Subcutaneous preadipocyte (primary cell): ENCODE results near the genes PKDCC and KCNG3.

DNA sequence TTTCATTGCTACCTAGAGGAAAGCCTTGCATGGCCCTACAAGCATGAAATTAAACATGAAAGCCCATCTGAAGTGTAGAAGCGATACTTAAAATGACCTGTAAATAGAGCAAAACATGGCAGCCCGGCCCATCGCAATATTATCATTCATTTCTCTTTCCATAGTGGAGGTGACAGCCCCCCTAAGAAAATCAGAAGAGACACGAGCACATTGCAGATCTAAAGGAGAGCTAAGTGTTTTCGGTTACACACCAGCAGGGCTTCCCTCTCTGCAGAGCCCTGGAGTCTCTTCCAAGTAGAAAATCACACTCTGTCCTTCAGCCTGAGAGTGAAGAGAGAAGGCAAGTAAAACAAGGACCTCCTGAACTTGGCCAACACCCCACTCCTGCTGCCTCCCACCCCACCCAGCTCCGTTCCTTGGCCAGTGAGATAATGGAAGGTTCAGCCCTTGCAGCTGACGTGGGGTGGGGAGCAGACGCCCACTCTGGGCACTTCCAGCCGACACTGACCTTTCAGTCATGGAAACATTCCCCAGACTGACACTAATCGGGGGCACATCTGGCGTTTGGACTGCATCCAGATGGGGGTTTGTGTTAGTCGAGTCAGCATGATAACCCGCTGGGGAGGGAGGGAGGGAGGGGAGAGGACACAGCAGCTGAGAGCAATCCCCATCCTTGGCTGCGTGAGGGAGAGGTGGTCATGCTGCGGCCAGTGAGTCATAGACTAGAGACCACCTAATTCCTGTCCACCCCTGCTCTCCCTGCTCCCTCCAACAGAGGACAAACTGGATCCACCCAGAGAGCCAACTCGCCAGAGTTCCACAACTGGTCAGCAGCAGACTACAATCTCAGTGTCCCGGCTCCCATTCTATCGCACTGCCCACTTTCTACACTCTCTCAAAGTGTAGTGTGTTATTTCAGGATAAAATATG lies 115.6 kb upstream of the PKDCC start:
- CAGE, long polyA plus RNA, result no peak

GRCh38 chr2:41965738-41966187 lies 82.1 kb upstream of the PKDCC start:
- CAGE, long polyA plus RNA, result no peak

DNA sequence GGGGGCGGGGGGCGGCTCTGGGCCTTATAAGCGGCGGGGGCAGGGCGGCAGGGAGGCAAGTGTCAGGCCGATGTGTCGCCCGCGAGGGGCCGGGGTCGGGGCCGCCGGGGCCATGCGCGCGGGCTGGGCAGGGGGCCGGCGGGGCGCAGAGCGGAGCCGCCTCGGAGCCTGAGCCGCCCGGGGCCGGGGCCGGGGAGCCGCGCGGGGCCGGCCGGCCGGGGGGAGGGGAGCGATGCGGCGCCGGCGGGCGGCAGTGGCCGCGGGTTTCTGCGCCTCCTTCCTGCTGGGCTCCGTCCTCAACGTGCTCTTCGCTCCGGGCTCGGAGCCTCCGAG lies at the start of gene PKDCC:
Gene PKDCC, plus strand, starts transcription at position 54 of the 333 bp plus-strand sequence.
- CAGE, long polyA plus RNA, result no peak

- CAGE, long polyA plus RNA, result no peak
These were observed 1.7 kb downstream of the PKDCC start for GRCh38 chr2:42049463-42049970.

- CAGE, long polyA plus RNA, result no peak
These were observed 13.3 kb downstream of the PKDCC start for GRCh38 chr2:42060956-42061685.

- CAGE, long polyA plus RNA, result no peak
These were observed 51.6 kb downstream of the PKDCC start for GRCh38 chr2:42099307-42099861.

DNA sequence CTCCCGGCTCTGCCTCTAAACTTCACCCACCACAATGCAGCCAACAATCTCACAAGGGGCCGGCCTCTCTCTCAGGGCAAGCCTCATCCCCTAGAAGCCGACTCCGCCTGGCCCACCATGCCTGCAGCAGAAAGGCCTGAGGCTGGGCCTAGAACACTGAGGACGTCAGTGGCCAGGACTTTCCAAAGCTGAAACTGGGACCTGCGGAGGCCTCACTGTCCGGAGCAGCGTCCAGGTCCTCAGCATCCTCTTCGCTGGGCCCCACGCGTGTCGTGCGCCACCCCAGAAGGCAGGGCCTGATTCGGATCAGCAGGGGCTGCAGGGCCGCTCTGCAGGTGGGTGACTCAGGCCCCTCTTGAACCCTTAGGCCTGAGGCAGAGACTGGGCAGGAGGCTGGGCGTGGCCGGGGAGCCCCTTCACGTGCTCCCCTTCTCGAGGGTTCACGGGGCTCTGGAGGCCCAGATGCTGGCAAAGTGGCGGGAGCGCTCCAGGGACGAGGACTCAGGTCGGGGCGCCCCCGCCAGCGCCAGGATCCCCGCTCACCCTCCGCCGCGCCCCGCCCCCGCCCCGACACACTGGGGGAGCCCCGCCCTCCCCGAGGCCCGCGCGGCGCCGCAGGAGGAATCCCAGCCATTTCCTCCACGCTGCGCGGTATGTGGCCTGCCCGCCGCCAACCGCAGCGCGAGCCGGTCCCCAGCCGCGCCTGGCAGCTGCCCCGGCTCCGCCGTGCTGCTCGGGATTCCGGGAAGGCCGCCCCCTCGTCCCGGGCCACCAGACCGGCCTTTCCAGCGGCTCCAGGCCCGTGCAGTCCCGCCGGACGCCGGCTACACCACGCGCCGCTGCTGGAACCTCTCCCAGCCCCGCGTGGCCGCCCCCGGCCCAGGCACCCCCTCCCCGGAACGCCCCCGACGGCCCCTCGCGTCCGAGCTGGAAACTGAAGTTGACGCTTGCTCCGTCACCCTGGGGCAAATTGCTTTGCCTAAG lies 53.2 kb downstream of the PKDCC start:
- CAGE, long polyA plus RNA, result no peak

DNA sequence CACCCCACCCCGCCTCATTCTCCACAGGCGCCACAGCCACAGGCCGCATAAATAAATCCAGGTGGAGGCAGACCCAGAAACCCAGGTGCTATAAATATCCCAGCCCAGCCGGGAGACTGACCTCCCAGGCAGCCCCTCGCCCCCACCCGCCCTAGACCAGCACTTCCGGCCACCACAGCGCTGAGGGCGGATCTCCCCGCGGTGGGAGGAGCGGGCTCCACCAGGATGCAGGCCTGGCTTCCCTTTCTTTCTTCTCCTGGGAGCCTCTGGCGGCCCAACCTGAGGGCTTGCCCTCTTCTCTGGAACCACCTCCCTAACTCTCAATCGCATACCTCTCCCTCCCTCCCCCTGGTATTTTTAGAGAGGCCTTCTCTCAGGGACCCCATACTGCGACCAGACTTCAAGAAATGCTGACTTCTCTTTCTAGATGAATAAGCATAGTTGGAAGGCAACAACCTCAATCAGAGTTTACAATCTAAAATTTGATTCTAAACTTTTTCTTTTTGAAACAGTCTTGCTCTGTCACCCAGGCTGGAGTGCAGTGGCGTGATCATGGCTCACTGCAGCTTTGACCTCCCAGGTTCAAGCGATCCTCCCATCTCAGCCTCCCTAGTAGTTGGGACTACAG lies 54.9 kb downstream of the PKDCC start:
- CAGE, long polyA plus RNA, result no peak

DNA sequence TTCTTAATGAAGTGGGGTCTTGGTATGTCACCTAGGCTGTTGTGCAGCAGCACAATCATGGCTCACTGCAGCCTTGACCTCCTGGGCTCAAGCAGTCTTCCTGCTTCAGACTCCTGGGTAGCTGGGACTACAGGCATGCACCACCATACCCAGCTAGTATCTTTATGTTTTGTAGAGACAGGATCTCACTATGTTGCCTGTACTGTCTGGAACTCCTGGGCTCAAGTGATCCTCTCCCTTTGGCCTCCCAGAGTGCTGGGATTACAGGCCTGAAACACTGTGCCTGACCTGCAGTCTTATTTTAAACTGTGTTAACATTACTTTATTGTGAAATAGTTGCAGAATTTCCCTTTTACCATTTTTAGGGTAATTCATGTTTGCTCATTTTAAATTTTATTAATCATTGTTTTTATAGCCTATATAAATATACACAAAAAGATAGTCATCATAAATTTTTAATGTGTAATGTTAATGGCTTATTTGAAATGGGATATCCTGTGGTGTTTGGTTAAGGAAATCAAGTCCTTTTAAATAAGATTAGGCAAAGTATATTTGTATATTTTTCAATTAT lies 24.6 kb downstream of the EML4 start:
- CAGE, long polyA plus RNA, result no peak

DNA sequence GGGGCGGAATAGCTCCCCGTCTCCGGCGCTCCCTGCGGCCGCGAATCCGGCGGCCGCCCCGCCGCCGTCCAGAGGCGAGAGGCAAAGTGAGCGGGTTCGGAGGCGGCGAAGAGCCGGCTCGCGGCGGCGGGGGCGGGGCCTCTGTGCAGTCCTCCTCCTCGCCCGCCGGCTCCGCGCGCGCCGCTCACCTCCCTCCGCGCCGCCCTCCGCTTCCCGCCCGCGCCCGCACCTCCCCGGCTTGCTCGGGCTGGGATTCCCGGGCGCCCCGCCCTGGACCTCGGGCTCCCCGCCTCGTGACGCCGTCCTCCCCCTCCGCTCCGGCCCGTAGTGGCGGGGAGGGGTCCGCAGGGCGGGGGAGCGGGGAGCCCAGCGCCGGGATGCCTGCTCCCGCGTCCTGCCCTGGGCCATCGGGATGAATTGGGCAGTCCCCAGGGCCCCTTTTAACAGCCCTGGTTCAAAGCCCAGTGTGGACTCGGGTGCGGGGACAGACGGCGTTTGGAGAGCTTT lies at the start of gene KCNG3:
Gene KCNG3, minus strand, starts transcription at position 88 of the 507 bp plus-strand sequence.
- CAGE, long polyA plus RNA, result no peak

GRCh38 chr2:42652177-42652696 lies 83.8 kb downstream of the MTA3 start:
- CAGE, long polyA plus RNA, result no peak

DNA sequence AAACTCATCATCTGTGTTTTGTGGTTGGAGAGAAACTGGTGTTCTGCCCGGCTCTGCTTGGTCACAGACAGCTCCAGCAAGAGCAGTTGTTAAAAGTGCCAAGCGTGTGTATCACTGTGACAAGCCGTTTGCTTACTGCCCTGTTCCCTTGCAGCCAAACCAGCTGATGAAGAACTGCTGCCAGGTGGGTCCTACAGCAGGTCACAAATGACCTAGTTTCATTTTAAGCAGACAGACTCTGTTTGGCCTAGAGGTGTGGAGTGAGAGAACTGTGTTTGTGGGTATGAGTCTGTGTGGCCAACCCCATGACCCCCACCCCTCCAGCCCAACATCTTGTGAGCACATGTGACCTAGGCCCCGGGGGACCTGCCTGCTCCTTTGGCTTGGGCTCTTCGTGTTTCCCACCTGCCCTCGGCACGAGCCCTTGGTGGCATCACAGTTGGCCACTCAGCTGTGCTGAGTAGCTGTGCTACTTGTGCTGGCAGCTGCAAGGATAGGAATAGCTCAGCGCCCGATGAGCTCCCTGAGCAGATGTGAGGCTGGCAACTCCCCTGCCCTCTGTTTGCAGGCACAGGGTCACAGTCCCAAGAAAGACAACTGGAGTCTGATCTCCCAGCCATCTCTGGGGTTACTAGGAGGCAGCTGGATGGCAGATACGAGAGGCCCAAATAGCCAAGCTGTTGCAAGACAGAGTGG lies 9.7 kb downstream of the OXER1 start:
- CAGE, long polyA plus RNA, result no peak

DNA sequence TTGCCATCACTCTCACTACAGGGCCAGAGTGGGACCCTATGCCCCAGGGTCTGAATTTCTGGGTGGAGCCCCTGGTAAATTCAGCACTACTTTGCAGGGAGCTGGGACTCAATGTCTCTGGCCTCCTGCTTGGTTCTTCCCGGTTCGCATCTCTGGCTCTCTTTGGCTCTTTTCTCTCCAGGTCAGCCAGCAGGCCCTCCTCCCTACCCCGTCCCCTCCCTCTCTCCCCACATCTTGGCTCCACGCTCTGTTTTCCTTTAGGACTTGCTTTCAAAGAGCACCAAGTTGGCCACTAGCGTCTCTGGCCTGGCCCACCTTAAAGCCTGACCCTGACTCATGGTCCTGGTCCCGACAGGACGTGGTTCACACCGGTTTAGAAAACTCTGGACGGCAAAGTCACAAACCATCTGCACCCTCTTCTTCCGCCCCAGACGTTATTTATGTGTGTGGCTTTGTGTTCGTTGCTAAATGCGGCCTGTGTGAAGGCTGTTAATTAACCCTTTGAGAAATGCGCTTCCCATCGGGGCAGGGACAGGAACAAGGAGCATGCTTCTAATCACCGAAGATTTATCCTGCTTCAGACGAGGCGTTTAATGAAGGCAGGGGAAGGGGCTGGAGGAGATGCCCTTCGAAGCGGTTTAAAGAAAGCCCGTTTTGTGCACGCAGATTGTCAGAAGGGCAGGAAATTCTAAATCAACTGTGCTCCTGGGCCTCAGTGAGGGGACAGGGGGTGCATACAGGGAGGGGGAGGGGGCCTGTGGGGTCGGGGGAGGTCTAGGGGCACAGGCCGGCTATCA lies 169.1 kb upstream of the HAAO start:
- CAGE, long polyA plus RNA, result no peak

DNA sequence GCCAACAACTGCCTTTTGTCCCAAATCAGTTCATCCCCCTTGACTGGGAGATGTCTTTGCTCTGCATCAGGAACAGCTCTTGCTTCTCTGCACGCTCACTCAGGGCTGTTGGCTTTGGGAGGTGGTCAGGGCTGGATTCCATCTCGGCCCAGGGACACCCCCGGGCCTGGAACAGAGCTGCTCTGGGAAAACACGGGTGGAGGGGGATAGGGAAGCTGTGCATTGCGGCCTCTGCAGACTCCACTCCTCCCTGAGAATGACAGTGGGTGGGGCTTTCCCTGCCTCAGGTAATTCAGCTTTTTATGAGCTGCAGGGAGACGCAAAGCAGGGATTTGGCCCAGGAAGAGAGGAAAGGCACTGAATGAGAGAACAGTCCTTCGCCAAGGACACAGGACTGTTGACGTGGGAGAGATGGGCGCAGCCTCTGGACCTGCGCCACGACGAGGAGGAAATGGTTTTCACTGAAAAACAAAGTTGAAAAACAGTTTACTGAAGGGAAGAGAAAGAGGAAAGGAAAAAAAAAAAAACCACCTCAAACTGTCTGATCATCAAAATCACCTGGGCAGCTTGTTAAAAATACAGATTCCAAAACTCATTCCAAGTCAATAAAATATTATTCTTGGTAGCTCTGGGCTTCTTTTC lies 194.1 kb downstream of the ZFP36L2 start:
- CAGE, long polyA plus RNA, result no peak

DNA sequence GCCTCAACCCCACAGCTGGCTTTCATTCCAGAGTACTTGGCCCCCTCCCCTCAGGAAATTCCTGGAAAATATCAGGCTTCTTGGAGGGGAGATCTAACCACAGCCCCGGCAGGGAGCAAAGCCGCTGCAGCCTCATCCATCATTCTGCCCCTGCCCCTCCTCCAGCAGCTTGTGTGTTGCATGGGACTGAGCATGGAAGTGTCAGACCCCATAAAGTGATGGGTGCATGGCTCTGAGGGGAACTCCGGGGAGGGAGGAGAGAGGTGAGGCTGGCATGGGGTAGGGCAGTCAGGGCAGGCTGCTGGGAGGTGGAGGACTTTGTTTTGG lies 184.4 kb downstream of the ZFP36L2 start:
- CAGE, long polyA plus RNA, result no peak

GRCh38 chr2:43051378-43051895 lies 175.0 kb downstream of the ZFP36L2 start:
- CAGE, long polyA plus RNA, result no peak

DNA sequence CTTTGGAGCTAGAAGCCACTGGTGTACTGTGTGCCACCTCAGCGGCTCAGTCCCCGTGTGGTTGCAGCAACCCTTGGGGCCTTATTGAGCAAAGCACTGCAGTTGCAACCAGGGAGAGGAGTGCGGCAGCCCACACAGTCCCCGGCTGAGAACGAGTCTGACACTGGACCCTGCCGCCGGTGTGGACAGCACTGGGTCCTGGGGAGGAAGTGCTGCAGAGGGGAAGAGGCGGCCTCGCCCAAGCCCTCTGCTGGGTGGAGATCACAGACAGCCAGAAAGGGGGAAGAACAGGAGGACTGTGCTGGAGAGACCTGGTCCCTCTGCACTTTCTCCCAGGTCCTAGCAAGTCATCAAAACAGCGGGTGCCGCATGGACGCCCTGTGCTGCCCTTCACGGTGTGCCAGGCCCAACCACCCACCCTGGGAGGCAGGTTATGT lies 98.7 kb downstream of the ZFP36L2 start:
- CAGE, long polyA plus RNA, result no peak

DNA sequence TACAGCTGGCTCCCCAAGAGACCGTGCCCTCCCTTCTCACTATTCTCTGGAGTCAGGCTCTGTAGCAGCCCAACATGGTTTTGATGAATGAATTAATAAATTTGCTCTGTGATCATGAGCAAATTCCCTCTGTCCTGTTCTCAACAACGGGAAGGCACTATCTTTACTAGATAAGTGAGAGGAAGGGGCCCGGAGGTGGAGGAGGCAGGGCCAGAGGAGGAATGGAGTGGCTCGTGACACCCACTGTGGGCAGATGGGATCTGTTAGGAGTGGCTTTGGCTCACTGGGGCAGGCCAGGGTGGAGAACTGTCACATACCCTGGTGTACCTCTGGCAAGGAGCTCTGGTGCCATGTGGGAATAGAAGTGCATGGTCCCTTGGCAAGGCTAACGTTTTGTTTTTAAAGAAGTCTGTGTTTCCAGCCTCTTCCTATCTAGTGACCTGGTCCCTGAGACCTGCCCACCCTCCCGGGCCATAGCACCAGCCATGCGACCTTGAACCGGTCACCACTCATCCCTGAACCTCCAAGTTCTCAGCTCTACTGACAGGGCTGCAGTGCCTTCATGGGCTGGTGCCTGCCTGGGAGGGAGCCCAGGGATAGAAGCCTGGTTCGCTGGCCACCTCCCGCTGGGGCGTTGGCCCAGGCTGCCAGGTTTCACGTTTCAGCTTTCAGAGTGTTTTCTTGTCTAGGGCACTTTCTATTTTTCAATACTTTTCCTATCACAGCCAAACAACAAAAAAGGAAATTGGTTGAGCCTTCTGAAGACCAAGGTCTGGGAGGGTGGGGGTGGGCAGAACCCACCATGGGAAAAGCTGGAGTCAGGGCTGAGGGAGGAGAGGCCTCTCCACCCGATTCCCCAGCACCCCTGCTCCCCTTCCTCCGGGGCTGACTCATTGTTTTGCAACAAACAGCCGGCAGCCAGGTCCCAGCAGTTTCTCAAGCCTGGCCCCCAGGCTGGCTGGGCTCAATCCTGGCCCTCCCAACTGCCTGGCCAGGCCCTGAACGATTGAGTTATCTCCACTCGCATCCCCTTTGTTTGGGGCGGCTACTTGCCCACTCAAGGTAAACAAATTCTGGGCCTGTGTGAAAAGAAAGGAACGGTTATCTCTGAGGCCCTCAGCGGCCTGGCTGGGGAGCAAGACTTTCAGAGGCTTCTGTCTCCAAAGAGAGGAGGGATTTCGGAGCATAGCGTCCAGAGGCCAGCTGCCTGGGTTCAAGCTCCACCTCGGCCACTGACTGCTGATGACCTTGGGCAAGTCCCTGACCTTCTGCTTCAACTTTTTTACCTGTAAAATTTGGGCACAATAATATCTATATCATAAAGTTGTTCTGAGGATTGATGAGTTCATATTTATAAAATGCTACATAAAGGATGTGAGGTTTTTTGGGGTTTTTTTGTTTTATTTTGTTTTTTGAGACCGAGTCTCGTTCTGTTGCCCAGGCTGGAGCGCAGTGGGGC lies 47.7 kb downstream of the ZFP36L2 start:
- CAGE, long polyA plus RNA, result no peak

GRCh38 chr2:43219192-43219358 lies 7.3 kb downstream of the ZFP36L2 start:
- CAGE, long polyA plus RNA, result no peak

DNA sequence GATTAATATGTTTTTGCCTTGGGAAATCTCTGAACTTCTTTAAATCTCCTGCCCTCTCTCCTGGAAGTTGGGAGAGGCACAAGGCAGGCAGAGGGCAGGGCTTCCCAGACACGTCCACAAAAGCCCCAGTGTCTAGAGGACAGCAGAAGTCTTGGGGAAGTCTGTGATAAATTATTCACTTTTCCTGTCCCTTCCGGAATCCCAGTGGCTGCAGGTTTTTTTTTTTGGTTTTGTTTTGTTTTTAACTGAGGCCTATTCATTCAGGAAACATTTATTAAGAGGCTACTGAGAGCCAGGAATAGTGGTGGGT lies 98.6 kb upstream of the ZFP36L2 start:
- CAGE, long polyA plus RNA, result no peak